Pericardium fibroblast (primary cell): ENCODE results near the genes FAM241B, SGPL1 and PCBD1.

DNA sequence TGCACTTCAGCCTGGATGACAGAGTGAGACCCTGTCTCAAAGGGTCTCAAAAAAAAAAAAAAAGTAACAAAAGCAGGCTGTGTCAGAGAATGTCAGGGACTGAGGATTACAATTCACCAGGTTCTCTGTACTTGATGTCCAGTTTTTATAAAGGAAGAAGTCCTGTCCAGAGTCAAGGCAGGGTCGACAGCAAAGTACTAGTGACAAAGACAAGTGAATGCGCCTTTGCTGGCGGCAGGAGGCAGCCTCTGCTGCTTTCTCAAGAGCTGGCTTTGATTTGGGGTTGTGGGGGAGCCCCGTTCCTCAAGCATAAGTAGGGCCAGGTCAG, 25.2 kb downstream of the TSPAN15 start:
- RAMPAGE, long total RNA, result no peak

DNA sequence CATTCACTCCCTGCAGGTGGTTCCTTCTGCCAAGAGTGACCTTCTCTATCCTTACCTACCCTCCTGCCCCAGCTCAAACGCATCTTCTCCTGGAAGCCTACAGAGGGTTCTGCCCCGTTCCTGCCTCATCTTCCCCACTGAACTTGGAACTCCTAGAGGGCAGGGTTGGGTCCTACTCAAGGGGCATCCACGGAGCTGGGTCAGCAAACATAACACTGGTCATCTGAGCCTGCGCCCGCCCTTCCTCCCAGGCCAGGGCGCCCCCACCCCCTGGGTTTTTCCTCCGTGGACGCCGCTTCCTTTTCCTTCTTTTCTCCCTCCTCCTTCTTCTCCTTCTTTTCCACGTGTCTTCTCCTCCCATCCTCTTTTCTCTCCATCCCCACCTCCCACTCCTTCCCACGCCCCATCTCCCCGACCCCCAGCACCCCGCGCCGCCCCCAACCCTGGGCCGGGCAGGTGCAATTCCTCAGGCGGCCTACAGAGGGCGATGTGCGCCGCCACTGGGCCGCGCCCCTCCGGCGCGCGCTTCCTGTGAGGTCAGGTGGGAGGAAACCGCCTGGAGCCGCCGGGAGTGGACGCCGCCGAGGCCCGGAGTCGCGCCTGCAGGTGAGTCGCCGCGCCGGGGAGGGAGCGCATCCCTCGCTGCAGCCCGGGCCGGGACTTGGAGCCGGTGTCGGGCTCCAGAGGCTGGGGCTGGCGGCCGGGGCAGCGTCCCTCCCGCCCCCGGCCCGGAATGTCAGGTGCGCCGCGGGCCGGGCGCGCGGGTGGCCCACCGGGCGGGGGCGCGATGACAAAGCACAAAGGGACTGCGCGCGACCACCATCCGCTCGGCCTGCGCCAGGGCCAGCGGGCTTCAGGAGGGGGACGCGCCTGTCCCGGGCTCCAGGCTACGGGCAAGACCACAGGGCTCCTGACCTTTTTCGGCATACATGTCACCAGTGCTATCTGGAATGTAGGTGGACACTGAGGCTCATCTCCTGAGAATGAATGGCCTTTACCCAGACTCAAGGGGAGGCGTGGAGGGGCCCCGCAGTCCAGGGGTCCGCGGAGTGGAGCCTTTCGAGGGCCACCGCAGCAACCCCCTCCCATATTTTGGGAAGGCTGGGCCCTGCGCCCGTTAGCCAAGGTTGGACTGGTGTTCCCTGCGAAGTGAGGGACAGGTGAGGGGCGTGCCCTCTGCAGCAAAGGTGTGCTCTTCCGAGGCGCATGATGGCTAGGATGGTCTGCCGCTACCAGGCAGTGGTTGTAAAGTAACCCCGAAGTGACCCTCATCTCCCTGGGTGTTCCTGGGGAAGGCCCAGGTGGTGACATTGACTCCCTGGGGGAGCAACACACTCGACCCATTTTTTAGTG, at the start of gene FAM241B:
Gene FAM241B, plus strand, starts transcription at position 540 of the 1,353 bp plus-strand sequence.
- RAMPAGE, long total RNA, result no peak

DNA sequence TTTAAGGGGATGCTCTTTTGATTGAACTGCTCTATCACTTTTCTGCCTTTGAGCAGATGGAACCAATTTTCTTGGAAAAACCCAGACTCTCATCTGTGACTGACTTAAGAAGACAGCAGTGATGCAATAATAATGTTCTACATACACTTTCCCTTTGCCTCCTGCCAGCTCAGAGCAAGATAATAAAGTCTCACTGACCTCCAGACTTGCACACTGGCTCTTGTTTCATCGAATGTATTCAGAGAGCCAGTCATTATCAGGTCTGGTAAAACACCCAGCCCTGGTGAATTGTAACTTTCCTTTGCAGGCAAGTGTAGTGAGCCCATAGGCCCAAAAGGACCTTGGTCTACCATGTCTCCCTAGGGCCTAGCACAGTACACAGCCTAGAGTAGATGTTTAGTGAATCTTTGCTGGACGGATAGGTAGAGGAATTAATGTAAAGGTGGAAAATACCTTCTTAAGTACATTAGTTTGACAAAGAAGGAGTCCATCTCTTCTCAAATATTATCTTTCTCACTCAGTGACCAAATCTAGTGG, 1.9 kb upstream of the PPA1 start:
- RAMPAGE, long total RNA, result no peak

GRCh38 chr10:70378012-70378641, 4.3 kb downstream of the LRRC20 start:
- RAMPAGE, long total RNA, result no peak

- RAMPAGE, long total RNA, result no peak
Measured at GRCh38 chr10:70403732-70404090, 234 bp upstream of the EIF4EBP2 start.

GRCh38 chr10:70404648-70405123, 741 bp downstream of the EIF4EBP2 start:
- RAMPAGE, long total RNA, result no peak

GRCh38 chr10:70419841-70420272, 15.9 kb downstream of the EIF4EBP2 start:
- RAMPAGE, long total RNA, result no peak

- RAMPAGE, long total RNA, result no peak
Measured at GRCh38 chr10:70459604-70460242, 18.2 kb upstream of the NODAL start.

DNA sequence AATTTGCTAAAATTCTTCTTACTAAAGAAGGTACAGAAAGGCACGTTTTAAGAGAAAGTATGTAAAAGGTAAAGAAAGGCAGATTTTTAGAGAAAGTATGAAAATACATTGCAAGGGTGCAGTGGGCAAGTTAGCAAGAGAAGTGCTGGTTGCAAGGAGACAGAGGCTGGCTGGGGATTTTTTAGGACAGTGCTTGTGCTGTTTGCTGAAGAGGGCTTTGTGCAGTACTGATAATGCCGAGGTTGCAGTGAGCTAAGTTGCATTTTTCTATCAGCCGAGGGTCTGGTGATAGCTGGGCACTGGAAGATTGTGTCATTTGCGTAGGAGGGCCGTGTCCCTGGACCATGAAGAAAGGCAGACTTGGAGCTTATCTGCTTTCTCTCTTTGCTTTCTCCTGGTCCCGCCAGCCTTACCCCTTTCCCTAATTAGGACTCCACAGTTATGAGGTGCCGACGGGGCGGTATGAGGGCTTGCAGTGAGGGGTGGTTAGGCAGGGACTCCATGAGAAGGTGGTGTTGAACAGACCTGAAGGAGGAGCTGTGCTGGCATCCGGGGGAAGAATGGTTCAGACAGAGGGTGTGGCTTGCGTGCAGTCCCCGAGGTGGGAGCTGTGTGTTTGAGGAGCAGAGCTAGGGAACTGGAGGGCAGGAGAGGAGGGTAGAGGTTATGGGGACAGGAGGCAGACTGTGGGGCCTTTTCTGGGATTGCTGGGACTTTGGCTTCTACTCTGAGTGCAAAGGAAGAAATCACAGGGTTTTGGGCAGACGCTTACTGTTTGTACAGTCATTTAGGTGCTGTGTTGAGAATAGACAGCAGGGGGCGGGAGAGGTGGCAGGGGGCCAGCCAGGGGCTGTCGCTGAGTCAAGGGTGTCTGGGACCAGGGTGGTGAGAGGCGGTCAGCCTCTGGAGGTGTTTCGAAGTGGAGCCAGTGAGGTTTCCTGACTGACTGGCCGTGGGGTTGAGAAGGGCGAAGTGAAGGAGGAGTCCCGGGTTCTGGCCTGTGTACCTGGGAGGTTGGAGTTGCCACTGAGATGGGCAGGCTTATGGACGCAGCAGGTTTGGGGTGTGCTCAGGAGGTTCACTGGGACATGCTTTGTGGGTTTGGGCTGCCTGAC, 43.5 kb downstream of the PRF1 start:
- RAMPAGE, long total RNA, result no peak

DNA sequence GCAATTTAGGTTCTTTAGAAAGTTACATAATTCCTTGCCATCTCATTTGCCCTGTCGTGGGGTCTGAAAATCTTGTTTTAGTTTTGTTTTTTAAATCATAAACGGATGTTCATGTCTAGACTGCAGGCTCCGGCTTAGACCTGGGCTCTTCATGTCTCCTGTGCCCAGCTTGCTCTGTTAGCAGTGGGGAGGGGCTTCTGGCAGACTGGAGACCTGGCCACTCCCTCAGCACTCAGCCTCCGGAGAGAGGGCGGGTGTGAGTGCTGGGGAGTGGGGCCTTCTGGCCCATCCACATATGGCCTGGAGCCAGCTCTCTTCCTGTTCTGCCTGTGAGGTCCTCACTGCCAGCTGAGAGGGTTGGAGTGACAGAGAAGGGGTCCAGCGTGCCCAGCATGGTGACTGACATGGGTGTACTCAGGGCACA, 17.5 kb downstream of the PRF1 start:
- RAMPAGE, long total RNA, result no peak

- RAMPAGE, long total RNA, result start-site peak on the plus strand at chr10:70815909-70816002, 379 and 157 reads in 2 replicates
Measured at GRCh38 chr10:70815554-70816161, at the start of gene SGPL1. Gene SGPL1 (plus strand): TSS chr10:70815948.

- RAMPAGE, long total RNA, result no peak
Measured at GRCh38 chr10:70816162-70817175, 721 bp downstream of the SGPL1 start.

DNA sequence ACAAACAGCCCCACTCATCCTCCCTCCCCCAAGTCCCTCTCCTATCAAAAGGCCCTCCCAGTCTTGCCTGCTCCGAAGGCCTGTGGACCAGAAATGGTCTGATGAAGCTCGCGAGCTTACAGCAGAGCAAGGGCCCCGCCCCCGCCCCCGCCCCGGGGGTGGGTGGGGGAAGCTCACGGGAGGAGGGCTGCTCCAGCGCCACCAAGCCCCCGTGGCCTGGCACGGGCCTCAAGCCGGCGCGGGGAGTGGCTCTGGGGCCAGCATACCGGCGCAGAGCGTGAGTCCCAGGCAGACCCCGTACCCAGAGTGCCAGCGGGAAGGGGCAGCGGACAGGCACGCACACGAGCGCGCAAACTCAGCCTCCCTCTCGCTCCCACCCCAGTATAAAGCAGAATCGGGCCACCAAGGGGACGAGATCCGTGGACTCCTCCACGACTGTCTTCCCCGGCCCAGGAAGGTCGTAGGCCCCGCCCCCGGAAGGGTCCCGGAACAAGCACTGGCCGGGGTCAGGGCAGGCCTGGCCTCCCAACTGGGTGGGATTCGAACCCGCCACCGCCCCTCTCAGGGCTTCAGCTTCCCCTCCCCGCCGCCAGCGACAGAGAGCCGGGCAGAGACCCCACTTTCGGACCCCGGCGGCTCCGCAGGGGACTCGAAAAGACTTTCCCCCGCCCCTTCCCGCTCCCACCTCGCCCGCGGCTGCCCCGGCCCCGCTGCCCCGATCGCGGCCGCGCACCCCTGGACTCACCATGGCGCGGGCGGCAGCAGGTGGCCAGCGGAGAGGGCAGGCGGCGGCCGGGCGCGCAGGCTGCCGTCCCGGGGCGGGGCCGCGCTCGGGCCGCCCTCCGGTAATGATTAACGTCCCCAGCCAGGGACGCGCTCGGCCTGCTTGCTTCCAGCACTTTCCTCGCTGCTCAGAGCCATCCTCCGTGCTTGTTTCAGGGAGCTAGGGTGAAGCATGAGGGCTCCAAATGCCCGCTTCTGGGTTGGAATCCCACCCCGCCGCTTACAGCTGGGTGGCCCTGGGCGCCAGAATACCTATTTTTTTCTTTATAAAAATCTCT, at the start of gene PCBD1:
Gene PCBD1, minus strand, starts transcription at position 780 of the 1,061 bp plus-strand sequence.
- RAMPAGE, long total RNA, result start-site peak on the minus strand centred at position 784 of the sequence, 54 bp wide, 491 and 342 reads in 2 replicates

DNA sequence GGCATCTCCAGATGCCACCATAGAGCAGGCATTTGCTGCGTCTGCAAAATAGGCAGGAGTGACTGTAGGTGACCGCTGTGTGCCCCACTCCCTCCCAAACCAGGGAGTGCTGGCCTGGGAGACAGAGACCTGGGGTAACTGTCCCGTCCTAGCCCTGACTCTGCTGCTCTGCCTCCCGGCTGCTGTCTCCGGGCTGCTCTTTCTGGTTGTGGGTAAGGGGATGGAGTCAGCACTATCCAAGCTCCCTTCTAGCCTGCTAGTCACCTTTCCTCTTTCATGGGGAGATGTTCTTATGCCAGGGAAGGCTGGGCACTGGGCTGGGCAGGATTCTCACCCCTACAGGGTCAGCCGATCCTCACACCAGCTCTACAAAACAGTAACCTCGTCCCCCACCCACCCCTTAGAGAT, 29.5 kb upstream of the PCBD1 start:
- RAMPAGE, long total RNA, result no peak

DNA sequence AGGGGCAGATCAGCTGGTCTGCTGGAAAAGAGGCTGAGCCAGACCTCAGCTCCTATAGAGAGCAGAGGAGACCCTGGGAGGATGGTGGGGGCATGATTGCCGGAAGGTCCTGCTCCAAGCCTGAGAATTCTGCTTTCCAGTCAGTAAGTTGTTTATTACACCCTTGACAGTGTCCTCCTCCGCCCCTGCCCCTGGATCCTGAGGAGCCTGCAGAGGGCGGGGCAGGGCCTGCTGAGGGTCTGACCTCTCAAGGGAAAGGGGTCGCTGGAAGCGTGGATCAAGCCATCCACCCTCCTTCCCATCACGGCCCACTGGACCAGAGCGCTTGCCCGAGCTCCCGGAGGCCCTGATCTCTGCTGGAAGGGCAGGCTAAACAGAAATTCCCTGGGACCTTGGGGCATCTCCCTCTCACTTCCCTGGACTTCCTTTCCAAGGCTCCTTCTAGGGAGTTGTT, 16.9 kb downstream of the UNC5B start:
- RAMPAGE, long total RNA, result no peak

DNA sequence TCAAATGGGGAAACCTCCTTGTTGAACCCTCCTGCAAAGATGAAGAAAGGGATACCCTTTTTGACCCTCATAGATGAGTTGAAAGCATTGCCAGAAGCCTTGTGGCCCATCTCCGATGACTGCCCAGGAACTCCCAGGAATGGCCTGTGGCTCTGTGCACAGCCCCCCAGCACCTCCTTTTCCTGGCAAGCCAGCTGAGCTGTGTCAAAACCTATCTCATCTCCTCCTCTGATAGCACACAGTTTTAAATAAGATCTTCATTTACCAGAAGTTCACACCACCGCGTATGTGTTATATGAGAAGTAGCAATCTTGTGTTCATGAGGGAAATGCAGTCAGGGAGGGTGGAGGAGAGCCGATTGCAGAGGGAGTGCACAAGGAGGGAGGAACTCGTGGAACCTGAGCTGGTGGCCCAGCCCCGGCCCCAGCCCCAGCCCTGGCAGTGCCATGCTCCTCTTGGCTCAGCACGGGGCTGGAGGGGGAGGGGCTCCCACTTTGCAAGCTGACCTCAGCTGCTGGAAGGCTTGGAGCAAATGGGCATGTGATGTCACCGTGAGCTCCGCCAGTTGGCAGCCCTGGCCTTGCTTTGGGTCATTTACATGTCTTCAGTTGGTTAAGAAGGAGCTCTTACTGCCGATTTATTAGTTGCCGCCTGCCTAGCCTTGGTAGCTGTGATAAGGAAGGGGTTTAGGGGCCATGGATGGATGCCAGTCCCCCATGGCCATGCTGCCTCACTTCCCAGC, 19.8 kb downstream of the UNC5B start:
- RAMPAGE, long total RNA, result no peak

- RAMPAGE, long total RNA, result no peak
Measured at GRCh38 chr10:71256025-71257077, 44.0 kb downstream of the UNC5B start.

DNA sequence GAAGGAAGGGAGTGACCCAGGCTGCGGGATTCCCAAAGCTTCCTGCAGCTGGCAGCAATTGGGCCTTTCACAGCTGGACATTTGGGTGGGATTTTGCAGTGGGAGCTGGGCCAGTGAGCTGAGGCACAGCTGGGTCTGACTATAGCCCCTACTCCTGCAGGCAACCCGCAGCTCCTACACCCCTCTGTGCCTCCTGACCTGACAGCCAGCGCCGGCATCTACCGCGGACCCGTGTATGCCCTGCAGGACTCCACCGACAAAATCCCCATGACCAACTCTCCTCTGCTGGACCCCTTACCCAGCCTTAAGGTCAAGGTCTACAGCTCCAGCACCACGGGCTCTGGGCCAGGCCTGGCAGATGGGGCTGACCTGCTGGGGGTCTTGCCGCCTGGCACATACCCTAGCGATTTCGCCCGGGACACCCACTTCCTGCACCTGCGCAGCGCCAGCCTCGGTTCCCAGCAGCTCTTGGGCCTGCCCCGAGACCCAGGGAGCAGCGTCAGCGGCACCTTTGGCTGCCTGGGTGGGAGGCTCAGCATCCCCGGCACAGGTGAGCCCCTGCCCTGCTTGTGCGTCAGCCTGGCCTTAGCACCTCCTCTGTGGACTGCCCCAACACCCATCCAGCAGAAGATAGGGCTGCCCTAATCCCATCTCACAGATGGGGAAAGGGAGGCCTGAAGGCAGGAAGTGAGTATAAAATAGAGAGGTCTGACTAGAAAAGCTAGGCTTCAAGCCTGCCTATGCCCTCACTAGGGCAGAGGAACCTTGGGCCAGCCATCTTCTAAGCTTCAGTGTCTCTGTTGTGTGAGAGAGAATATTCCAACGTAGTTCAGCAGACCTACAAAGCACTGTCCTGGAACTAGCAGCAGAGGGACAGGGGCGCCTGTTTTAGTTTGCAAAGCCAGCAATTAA, 27.5 kb upstream of the SLC29A3 start:
- RAMPAGE, long total RNA, result no peak

- RAMPAGE, long total RNA, result no peak
Measured at GRCh38 chr10:71293722-71294146, 25.3 kb upstream of the SLC29A3 start.

- RAMPAGE, long total RNA, result no peak
Measured at GRCh38 chr10:71299096-71299475, 20.0 kb upstream of the SLC29A3 start.